Right ventricle myocardium (tissue), 1 donor: ENCODE measurements around the genes LAMB1, DOCK4 and LSMEM1.

GRCh38 chr7:107169629-107170379 lies 1.0 kb downstream of the HBP1 start:
- PRO-cap, 2 experiments: peak in 2 of 2 experiments; most common plus-strand start chr7:107169970 (in 1); most common minus-strand start chr7:107169728 (in 2)

- PRO-cap, 2 experiments: peak in 2 of 2 experiments; most common plus-strand start chr7:107220561 (in 1); most common minus-strand start chr7:107220475 (in 2)
Observed at GRCh38 chr7:107220279-107221307, 51.8 kb downstream of the HBP1 start.

GRCh38 chr7:107561150-107561428 lies 2.6 kb downstream of the COG5 start:
- PRO-cap, 2 experiments: no peak in any of the 2 experiments

- PRO-cap, 2 experiments: no peak in any of the 2 experiments
Observed at GRCh38 chr7:107633343-107634194, 27.1 kb upstream of the SLC26A4 start.

- PRO-cap, 2 experiments: peak in 2 of 2 experiments; most common plus-strand start chr7:108002910 (in 1); most common minus-strand start chr7:108002846 (in 2)
Observed at GRCh38 chr7:108002615-108003912, at the start of gene LAMB1. LAMB1 (minus strand) TSS chr7:108003161.

DNA sequence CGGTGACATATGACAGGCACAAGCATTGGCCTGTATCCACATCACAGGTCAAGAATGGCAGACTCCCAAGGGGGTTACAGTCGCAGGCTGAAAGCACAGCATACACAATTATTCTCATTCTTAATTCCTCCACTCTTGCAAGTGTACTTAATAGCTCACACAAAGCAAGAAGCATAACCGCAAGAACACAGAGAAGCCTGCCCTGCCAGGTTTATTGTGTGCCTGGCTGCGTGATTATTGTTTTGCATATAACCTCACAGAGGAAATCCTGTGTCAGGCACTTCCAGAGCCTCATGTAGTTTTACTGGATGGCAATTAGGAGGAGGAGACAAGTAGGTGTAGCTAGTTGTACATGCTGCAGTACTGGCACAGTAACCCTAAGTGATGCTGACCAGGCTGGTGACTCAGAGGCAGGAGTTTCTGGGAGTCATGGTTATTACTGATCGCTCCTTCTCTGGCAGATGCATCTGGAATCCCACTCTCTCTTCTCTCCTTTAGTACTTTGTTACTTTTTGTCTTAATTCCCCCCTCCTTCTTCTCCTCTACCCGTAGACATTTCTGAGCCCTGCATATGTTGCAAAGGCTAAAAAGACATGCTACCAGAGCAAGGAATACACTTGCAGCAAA lies 34.8 kb downstream of the LAMB4 start:
- PRO-cap, 2 experiments: peak in 1 of 2 experiments; most common plus-strand start position 402 of the sequence (in 1); most common minus-strand start position 220 of the sequence (in 1)

DNA sequence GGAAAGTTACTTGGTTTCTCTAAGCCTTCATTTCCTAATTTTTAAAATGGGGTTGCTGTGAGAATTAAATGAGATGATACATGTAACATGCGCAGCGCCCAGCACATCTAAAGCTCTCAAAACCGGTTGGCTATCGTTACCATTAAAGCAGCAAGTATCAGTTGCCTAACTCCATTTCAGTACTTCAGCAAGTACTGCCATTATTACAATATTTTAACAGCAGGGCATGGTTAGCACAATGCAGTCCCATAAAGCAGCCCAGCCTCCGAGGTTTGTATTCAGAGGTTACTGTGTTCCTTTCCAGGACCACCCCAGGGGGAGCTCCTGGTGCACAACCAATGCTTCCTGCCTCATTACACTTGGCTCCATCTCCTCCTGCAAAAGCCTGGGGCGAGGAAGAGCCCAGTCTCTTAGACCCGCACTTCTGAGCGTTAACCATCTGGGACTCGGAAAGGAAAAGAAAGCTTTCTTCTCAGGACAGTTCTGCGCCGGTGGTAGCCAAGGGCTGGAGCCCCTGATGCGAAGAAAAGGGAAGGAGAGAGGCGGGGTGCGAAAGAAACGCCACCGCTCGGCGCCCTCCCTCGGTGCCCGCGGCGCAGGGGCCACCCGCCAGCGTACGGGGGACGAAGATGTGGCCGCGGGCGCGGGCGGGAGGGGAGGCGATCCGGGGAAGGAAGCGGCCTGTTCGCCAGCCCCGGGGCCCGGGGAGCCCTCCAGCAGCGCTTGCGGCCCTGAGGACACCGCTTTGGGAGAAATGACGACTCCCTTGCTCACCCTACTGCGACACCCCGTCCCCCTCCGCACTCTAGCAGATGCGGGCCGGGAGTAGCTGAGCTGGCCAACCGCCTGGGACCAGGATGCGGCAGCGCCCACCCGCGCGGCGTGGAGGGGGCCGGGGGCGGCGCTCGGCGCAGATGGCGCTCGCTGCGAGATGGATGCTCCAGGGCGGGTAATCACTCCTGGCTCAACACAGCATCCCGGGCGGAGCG lies 1.5 kb downstream of the NRCAM start:
- PRO-cap, 2 experiments: no peak in any of the 2 experiments

- PRO-cap, 2 experiments: no peak in any of the 2 experiments
Observed at GRCh38 chr7:108503164-108503996, 22.6 kb downstream of the PNPLA8 start.

DNA sequence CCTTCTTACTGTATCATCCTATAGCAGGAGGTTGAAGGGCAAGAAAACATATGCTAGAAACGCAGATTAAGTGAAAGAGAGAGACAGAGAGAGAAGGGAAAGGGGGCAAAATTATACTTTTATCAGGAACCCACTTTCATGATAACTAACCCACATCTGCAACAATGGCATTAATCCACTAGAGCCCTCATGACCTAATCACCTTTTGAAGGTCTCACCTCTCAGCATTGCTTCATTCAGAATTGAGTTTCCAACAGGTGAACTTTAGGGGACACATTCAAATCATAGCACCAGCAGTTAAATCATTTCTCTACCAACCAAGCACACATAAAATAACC lies 1078.2 kb downstream of the DNAJB9 start:
- PRO-cap, 2 experiments: no peak in any of the 2 experiments

DNA sequence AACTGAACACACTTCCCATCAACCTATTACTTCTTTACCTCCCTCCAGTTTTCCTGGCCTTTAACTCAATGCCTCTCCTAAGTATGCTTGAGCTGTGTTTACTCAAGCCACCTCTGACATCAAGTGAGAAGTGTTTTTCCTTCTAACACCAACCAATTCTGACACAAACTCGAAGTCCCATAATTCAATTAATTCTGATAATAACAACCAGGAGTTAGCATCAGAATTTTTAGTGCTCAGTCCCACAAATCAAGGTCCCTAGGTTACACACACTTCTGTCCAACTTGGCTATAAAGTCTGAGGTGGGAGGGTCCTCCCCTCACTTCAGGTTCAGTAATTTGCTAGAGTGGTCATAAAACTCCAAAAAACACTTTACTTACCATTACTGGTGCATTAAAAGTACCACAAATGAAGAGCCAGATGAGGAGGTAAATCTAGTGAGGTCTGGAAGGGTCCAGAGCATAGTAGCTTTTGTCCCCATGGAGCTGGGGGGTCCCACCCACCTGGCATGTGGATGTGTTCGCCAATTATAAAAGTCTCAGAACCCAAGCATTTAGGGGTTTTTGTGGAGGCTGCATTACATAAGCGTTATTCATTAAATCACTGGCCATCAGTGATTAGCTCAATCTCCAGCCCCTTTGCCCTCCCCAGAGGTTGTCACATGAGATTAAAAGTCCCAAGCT lies 169.7 kb downstream of the IMMP2L start:
- PRO-cap, 2 experiments: no peak in any of the 2 experiments

GRCh38 chr7:111987433-111988127 lies 218.6 kb downstream of the DOCK4 start:
- PRO-cap, 2 experiments: no peak in any of the 2 experiments

- PRO-cap, 2 experiments: no peak in any of the 2 experiments
Observed at GRCh38 chr7:112105629-112106088, 100.5 kb downstream of the DOCK4 start.

DNA sequence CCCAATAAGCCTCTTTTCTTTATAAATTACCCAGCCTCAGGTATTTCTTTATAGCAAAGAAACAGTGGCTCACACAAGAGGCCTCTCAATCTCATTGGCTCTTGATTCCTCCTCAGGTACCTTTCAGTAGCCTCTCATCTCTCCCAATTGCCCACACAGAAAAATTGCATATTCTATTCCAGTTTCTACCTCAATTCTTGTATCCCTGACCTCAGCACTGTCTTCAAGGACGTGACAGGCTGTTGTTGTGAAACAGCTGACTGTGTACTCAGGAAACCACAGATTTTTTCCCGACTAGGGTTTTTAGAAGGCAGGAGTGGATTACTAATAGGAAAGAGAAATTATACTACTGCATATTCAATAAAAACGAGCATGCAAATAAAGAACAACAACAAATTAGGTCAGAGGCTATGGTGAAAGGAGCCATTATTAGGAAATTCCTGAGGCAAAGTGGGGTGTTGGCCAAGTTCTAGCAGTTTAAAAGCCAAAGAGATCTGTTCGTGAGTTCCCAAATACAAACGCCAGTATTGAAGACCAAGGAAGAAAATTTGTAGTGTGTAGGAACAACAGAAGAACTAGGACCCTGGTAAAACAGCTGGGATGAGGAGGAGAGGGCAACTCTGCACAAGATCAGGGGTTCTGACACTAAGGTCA lies 93.4 kb downstream of the DOCK4 start:
- PRO-cap, 2 experiments: no peak in any of the 2 experiments

DNA sequence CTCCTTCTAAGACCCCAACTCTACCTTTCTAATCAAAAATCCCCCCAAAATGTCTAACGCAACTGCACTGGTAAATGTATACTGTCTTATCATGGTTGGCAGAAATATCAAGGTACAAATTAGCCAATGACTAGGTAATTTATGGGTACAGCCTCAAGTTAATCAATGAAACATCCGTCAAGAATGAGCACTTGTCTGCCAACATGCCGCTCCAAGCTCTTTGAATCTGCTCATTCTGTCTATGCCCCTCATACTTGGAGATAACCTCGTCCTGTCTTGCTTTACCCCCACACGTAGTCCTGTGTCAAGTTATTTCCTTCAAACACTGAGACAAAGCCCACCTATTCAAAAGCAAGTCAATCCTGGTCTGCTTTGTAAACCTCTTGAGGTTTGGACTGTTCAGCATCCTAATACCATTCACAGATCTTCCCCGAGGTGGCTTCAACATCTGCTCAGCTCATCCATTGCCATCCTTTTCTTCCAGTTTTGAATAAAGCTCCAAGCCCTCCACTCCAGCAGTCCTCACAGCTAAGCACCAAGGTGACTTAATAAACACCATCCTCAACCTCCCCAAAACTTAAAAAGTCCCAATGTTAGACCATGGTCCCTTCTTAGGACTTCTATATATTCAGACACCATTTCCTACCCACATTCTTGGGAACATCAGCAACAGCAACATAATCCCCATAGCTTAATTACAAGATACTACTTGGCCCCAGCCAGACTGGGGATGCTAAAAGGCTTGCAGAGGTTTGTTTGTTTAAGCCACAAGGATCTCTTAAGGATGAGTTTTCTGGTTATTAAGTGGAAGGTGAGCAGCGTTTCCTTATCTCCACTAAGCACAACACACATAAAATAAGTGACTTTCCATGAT lies 55.8 kb downstream of the DOCK4 start:
- PRO-cap, 2 experiments: no peak in any of the 2 experiments

- PRO-cap, 2 experiments: peak in 2 of 2 experiments; most common minus-strand start chr7:112206278 (in 1)
Observed at GRCh38 chr7:112206140-112206508, at the start of gene DOCK4. DOCK4 (minus strand) TSS chr7:112206399.

- PRO-cap, 2 experiments: peak in 2 of 2 experiments; most common plus-strand start chr7:112391352 (in 1); most common minus-strand start chr7:112391328 (in 2)
Observed at GRCh38 chr7:112391079-112392324, 58.8 kb upstream of the IFRD1 start.

- PRO-cap, 2 experiments: no peak in any of the 2 experiments
Observed at GRCh38 chr7:112451429-112451739, 1.1 kb downstream of the IFRD1 start.

GRCh38 chr7:112451740-112452545 lies 1.7 kb downstream of the IFRD1 start:
- PRO-cap, 2 experiments: no peak in any of the 2 experiments

DNA sequence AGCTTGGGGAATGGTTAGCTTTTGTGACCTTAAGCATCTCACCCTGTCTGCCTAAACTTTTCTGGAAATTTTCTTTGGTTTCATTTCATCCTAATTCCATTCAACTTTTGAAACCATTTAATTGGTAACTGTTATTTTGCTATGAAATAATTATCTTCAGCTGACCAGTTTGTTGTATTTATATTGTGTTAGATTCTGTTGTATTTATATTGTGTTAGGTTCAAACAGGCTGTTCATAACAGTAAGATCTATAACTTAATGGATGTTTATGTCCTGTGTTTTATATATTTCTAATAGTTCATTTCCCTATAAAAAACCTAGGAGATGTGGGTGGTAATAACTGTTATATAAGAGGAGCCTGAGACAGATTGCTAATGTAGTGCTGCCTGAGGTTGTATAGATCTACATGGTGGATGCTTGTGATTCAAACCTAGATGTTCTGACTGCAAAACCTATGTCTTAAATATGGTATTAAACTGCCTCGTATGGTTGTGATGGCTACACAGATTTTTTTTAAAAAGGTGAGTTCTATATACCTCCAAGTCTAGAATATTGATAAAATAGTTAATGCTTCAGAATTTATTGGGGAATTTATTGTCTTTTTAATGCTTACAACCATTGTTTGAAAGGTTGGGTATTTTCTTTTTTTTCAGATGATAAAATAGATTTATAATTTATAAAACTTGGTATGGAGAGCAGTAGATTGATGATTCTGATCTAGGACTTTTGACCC lies 15.2 kb downstream of the IFRD1 start:
- PRO-cap, 2 experiments: no peak in any of the 2 experiments

DNA sequence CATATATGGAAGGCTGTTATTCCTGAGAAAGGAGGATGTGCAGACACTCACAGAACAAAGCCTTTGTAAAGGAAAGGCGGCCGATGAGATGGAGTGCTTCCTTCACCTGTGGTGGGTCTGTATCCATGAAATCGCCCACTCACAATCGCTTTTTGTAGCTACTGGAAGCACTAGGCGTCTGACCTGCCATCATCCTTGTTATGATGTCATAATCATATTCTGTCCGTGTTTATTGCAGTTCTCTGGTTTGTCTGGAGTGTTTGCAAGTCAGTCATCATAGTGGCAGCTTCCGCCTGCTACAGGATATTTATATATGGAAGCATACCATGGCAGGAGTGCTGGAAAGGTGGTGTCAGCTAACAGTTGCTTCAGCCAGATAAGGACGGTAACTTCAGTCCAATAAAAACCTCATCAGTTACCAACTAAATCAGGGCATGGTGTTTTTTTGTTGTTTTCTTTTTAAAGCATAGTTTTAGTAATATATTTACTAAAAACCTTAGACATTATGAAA lies at the start of gene LSMEM1:
TSS of gene LSMEM1 (plus strand) at position 394 of the 511 bp plus-strand sequence.
- PRO-cap, 2 experiments: no peak in any of the 2 experiments